HTERT-HM (cell line): Measurements from ENCODE around the gene ADAT3.

GRCh38 chr19:1856237-1856504 is 7.2 kb downstream of the KLF16 start:
- RRBS, result no CpG with 5 or more reads among the region's 4 CpGs

- RRBS, result 3% methylated on average over 9 of the region's 64 CpGs
Measured at GRCh38 chr19:1884678-1885398, 458 bp downstream of the ABHD17A start.

DNA sequence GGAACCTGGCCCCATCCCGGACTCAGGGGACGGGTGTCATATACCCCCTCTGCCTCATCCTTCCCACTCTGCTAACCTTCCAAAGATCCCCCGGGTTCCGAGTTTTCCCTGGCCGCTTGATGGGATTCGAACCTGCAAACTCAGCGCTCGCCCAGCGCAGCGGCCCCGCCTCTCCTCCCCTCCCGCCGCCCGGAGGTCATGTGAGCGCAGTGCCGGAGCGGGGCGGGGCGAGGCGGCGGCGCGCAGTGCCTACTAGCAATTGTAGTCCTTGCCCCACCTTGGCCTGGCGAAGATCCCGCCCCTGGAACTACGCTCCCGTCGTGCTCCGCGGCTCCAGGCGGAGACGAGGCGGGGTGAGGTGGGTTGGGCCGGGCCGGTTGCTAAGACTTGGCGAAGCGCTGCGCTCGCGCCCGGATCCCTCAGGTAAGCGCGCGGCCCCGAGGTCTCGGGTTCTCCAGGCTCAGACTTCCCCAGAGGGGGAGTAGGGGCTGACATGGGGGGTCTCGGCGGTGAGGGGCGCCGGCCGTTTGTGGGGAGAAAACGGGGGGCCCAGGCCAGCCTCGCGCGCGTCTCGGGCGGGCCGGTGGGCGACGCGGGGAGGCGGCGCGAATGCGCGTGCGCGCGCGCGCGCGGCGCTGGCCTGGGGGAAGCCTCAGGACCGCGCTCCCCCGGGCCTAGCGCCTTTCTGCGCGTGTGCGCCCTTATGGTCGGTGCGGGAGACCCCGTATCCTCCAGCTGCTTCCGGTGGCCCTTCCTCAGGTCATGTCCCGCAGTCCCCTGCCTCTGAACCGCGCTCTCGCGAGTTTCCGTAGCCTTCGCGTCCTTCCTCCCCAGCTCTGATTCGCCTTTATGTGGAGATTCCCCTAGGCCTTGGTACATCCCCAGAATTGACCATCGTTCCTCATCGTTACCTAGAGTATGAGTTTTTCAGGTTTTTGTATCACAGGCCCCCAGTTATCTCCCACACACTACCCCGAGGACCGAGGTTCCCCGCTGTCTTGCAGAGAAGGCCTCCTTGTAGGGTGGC is at the start of gene ADAT3:
TSS of gene ADAT3 (plus strand) at position 383 of the 1,027 bp plus-strand sequence.
- RRBS, result 1% methylated on average over 53 of the region's 100 CpGs

- RRBS, result 89% methylated on average over 7 of the region's 62 CpGs
Measured at GRCh38 chr19:1989998-1991287, 25.1 kb downstream of the BTBD2 start.

- RRBS, result 16% methylated on average over 10 of the region's 29 CpGs
Measured at GRCh38 chr19:2032007-2033062, 16.8 kb upstream of the BTBD2 start.

DNA sequence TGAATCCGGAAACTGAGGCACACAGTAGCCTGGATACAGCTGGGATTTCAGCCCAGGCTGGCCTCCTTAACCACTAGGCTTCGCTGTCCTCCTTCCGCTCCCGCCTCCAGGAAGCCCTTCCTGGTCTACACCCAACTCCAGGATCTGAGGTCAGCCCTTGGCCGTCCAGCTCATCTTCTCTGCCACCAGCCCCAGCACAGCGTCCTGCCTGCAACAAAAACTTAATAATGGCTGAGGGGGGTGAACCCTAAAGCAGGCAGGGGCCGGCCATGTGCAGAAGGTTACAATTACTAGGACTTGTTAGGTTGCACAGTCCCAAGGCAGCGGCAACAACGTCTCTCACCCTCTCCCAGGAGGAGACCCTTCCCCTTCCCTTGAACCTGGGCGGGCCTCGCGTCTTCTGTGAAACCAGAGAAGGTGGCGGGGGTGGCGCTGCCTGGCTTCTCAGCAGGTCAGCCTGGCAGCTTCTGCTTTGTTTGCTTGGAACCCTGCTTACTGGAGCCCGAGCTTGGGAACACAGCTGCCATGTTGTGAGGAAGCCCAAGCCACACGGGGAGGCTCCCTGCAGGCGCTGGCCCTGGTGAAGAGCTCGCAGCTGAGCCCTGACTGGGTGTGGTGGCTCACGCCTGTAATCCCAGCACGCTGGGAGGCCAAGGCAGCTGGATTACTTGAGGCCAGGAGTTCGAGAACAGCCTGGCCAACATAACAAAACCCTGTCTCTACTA is 15.5 kb downstream of the MKNK2 start:
- RRBS, result no CpG with 5 or more reads among the region's 21 CpGs

GRCh38 chr19:2051711-2052829 is 1.0 kb upstream of the MKNK2 start:
- RRBS, result no CpG with 5 or more reads among the region's 20 CpGs

DNA sequence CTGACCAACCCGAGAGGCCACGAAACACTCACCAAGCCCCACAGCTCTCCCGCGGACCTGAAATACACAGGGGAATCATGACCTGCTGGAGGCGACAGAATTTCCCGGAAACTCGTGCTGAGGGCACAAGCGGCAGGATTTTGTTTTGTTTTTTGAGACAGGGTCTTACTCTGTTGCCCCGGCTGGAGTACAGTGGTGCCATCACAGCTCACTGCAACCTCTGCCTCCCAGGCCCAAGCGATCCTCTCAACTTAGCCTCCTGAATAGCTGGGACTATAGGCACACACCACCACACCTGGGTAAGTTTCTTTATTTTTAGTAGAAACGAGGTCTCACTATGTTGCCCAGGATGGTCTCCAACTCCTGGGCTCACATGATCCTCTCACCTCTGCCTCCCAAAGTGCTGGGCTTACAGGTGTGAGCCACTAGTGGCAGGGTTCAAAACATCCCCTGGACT is 17.5 kb downstream of the MOB3A start:
- RRBS, result 97% methylated on average over 3 of the region's 11 CpGs

GRCh38 chr19:2111357-2112145 is 14.8 kb downstream of the IZUMO4 start:
- RRBS, result 91% methylated on average over 9 of the region's 39 CpGs

DNA sequence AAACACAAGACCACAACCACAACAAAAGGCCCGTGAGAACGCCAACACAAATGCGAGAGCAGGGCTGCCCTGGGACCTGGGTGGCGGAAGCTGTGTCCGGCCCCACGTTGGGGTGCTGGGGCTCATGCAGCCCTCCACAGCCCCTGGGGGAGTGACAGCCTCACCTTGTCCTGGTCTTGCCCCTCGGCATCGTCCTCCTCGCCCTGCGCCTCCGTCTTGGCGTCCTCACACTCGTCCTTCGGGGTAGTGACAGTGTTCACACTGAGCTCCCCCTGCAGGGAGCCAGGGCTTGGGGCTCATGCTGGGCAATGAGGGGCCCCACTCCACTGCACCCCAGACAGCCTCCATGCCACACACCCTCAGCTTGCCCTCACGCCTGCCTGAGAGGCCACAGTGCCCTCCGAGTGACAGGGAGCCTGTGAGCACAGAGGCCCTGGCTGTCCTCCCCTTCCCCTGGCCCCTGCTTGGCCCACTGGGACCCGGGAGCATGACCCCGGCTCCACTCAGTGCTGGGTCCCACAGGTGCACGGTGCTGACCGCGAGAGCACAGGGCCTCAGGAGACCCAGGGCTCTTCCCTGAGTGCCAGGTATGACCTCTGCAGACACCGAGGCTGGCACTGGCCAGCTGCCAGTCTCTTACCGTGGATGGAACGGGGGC is 16.1 kb downstream of the IZUMO4 start:
- RRBS, result no CpG with 5 or more reads among the region's 24 CpGs

GRCh38 chr19:2114015-2114586 is 17.4 kb downstream of the IZUMO4 start:
- RRBS, result no CpG with 5 or more reads among the region's 12 CpGs

DNA sequence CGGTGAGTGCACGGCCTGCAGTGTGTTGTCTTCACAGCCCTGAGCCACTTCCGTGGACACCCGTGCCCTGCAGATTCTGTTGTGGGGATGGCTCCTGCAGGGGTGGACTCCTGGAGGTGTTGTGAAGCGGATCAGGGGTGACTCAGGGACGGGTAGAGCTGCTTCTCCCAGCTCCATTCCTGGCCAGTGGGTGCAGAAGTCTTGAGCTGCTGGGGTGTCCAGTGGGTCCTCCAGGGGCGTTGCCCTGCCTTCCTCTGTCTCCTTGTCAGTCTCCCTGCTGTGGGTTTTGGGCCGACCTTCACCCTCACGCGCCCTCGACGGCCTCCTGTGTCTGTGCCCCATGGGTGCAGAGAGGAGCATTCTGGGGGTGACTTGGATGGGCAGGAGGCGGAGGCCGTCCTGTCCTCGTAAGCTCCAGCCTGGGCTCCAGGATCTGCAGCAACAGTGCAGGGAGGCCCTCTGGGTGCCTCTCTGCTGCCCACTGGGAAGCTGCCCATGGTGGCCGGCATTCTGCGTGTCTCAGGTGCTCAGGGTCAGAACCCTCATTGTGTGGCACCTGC is 17.1 kb downstream of the DOT1L start:
- RRBS, result 93% methylated on average over 1 of the region's 17 CpGs

- RRBS, result 44% methylated on average over 1 of the region's 29 CpGs
Measured at GRCh38 chr19:2208357-2209066, 27.6 kb downstream of the PLEKHJ1 start.

GRCh38 chr19:2300561-2301118 is 7.3 kb downstream of the LINGO3 start:
- RRBS, result no CpG with 5 or more reads among the region's 18 CpGs

DNA sequence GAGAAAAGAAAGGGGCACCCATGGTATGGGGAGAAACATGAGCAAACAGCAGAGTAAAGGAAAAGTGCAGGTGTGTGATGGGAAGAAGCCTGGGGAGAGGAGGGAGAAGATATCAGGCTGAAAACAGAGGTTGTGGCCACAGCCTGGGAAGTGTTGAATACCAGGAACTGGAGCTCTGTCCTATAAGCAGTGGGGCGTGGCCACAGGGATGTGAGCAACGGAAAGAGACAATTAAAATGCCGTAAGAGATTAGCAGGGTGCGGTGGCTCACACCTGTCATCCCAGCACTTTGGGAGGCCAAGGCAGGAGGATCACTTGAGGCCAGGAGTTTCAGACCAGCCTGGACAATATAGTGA is 24.1 kb downstream of the TIMM13 start:
- RRBS, result no CpG with 5 or more reads among the region's 4 CpGs

- RRBS, result no CpG with 5 or more reads among the region's 18 CpGs
Measured at GRCh38 chr19:2417618-2418461, 9.5 kb downstream of the TIMM13 start.

- RRBS, result no CpG with 5 or more reads among the region's 34 CpGs
Measured at GRCh38 chr19:2433774-2434249, 6.4 kb upstream of the TIMM13 start.

GRCh38 chr19:2488360-2489568 is 12.8 kb downstream of the GADD45B start:
- RRBS, result 2% methylated on average over 46 of the region's 106 CpGs

- RRBS, result 1% methylated on average over 26 of the region's 65 CpGs
Measured at GRCh38 chr19:2494587-2495203, 18.8 kb downstream of the GADD45B start.

GRCh38 chr19:2500889-2501324 is 25.0 kb downstream of the GADD45B start:
- RRBS, result 75% methylated on average over 4 of the region's 15 CpGs